Bile duct (tissue), 1 donor: ENCODE results near the genes C2CD2 and ABCG1.

DNA sequence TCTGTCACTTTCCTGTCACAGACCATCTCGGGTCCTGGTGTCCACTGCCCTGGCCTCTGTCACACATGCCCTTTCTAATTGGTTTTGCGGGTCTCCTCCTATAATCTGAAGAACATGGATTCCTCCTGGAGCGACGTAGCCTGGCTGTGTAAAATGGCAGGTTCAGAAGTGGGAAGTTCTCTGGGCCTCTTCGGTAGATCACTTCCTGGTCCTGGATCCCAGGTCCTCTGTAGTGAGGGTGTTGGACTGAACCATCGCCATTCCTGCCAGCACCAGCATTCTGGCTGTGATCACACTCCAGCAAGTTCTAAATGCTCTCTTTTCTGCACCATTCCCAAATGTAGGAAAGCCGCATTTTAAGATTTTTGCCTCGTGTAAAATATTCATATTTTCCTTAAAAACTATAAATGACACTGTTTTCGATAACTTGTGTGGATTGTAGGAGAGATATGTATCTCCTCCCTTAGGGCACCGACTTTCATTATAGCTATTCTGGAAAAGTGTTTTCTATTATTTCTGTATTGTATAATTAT, 967 bp downstream of the FAM3B start:
- PRO-cap, result unidirectional peak, minus-strand start at position 155 of the sequence

- PRO-cap, result bidirectional peak, plus-strand start at chr21:41362565, minus-strand start at chr21:41362428
Observed at GRCh38 chr21:41362176-41363093, 608 bp downstream of the MX2 start.

- PRO-cap, result no peak
Observed at GRCh38 chr21:41368465-41368735, 6.6 kb downstream of the MX2 start.

DNA sequence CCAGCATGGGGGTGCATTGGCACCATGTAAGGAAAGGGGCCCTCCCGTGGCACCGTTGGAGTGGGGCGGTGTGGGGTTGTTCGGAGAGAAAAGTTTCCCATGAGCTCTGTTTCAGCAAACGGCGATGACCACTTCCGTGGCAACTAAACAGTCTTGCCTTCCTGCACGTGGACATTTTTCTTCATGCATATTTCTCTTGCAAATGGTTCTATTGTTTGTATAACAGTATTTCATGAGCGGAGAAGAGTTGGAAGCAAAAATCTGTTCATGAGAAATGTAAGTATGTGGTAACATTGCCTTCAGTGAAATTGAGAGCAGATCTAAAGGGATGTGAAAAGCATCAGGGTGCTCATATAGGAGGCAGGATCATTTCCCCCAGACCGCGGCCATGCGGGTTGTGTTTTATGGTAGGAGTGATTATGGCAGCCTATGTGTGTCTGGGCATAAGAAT, 8.6 kb downstream of the MX2 start:
- PRO-cap, result no peak

DNA sequence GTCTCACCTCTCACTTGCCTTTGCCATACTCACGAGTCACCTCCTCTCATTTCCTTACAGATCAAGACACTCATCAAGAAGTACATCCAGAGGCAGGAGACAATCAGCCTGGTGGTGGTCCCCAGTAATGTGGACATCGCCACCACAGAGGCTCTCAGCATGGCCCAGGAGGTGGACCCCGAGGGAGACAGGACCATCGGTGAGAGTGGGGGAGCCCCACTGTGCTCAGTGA, 14.7 kb downstream of the MX1 start:
- PRO-cap, result no peak

GRCh38 chr21:41498921-41499122, 9.1 kb downstream of the TMPRSS2 start:
- PRO-cap, result no peak

DNA sequence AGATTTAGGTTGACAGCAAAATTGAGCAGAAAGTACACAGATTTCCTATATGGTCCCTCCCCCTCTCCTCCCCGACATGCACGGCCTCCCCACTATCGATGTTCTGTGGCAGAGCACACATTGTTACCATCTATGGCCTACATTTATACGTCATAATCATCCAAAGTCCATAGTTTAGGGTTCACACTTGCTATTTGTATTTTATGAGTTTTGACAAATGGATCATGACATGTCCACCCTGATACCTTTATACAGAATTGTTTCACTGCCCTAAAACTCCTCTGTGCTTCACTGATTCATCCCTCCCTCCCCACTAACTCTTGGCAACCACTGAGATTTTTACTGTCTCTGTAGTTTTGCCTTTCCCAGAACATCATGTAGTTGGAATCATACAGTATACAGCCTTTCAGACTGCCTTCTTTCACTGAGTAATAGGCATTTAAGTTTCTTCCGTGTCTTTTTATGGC, 66.4 kb upstream of the TMPRSS2 start:
- PRO-cap, result no peak

GRCh38 chr21:41664921-41665449, 101.9 kb downstream of the RIPK4 start:
- PRO-cap, result no peak

- PRO-cap, result bidirectional peak, plus-strand start at chr21:41678648, minus-strand start at chr21:41678435
Observed at GRCh38 chr21:41678198-41678827, 88.5 kb downstream of the RIPK4 start.

GRCh38 chr21:41726692-41727348, 40.0 kb downstream of the RIPK4 start:
- PRO-cap, result no peak

GRCh38 chr21:41751356-41752347, 15.2 kb downstream of the RIPK4 start:
- PRO-cap, result no peak

DNA sequence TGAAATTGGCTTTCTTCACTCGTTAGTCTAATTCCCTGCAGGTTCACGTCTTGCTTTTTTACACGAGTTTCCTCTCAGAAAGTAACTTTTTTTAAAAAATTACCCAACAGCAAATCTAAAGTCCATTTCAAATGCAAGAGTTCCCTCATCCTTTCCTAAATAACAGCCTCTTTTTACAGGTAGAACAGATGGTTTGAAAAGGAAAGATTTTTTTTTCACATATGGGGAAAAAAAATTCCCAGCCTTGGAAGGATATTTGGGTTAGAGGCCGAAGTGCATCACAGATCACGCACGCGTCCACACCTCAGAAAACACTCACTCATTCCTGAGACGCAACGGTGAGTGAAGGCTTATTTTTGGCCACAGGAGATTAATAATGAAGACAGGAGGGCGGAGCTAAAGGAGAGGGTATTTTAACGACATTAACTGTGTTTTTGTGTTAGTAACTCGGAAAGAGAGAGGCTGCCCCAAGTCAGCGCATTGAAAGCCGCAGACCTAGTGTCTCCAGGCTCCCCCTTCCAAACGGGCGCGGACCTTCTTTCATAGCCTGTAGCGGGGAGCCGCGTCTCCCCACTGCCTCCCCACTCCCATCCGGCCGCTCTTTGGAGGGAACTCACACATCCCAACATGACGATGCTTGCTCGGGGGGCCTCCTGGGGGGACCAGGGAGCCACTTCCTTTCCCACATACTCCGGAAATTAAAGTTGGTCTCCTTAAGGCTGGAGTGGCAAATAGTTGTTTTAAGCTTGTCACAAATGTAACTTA, 1.0 kb upstream of the RIPK4 start:
- PRO-cap, result unidirectional peak, plus-strand start at position 439 of the sequence; unidirectional peak, minus-strand start at position 604 of the sequence

DNA sequence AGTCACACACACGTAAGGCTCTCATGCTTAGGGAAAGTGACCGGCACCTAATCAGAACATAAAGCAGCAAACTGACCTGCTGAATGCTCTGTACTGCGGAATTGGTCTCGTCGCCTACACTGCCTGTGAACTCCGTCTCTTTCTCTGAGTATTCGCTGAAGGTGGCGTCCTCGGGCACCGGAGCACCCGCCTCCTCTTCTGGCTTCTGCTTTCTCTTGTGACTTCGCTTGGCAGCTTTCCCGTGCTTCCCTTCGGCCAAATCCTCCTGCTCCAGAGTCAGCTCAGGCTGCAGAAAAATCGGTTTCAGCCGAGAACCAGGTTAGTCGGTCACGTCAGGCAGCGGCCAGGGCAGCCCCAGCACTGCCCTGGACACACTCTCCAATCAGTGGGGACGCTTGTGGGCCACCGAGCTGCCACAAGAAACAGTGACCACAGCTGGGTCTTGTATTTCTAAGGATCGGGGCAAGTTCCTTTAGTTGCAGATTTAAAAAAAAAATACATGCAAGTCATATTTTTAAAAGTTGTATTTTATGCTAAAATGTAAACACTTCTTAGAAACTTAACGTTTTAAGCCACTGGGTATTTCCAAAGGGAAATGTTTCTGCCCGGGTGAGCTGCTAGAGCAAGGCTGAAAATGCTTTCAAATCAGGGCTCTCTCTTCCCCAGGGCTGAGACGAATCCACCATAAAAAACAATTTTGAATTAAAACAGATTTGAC, 35.9 kb upstream of the RIPK4 start:
- PRO-cap, result no peak

- PRO-cap, result no peak
Observed at GRCh38 chr21:41951753-41952709, 1.8 kb downstream of the C2CD2 start.

DNA sequence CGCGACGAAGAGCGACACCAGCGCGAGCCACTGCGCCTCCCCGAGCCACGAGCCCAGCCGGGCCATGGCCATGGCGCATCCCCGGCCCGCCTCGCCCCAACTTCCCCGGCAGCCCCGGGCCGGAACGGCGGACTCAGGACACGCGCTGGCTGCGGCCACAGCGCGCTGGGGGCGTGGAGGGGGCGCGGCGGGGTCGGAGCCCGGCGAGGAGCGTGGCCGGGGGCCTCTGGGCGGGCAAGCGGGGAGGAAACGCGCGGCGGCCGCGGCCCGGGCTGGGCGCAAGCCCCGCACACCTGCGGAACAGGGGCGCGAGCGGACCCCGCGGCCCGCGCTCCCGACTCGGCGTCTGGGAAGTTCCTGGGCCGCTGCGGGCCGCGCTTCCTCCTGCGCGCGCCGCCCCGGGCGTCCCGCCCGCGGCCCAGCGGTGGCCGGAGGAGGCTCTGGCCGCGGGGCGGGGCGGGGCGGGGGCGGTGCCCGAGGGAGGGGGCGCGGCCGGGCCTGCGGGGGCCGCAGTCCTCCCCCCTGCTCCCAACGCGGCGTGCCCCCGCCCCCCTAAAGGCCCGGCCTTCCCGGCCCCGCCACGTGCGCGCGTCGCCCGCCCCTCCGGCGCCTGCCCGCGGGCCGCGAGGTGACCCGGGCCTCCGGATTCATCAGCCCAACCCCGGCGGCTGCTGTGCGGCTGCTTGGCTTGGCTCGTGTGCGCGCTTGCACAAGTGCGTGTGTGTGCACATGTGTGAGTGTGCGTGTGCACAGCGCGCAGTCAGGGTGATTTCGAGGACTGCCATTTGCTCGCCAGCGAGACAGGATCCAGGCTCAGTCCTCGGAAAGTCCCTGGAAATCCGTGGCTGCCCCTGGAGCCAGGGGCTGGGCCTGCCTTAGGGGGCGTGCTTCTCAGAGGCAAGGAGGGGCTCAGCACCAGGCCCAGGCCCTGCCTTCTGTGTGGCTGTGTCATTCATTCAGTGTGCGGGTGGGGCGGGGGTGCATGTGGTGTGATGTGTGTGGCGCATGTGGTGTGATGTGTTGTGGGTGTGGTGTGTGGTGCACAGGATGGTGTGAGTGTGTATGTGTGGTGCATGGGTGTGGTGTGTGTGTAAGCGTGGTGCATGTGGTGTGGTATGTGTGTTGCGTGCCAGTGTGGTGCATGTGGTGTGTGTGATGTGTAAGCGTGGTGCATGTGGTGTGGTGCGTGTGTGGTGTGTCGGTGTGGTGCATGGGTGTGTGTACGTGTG, at the start of gene C2CD2:
C2CD2 (minus strand) TSS at position 442 of the 1,229 bp plus-strand sequence.
- PRO-cap, result bidirectional peak, plus-strand start at position 638 of the sequence, minus-strand start at position 409 of the sequence; bidirectional peak, plus-strand start at position 785 of the sequence, minus-strand start at position 780 of the sequence

GRCh38 chr21:42000173-42000892, 9.8 kb downstream of the ZBTB21 start:
- PRO-cap, result no peak

- PRO-cap, result no peak
Observed at GRCh38 chr21:42000893-42001465, 9.2 kb downstream of the ZBTB21 start.

GRCh38 chr21:42061340-42061988, 9.7 kb upstream of the UMODL1 start:
- PRO-cap, result no peak

DNA sequence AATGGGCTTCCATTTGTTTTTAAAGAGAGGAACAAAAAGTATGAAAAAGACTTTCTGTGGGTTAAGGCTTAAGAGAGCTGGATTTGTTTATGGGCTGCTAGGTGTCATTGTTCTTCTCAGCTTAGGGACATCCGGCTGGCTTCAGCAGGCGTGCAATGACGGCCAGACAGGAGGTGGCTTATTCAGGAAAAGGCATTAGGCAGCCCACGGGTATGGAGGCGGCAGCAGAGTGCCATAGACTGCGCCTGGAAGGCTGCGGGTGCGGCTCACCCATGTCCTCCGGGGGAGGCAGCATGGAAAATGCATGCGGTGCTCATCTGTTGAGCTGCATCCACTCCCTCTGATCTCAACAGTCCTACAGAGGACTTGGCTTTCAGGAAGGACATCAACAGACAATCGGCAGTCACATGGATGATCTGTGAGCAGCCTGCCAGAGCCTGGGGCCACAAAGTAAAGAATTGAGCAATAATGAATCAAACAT, 42.8 kb downstream of the UMODL1 start:
- PRO-cap, result unidirectional peak, minus-strand start at position 348 of the sequence

GRCh38 chr21:42218413-42219623, at the start of gene ABCG1:
Gene ABCG1, plus strand, starts transcription at chr21:42219140.
- PRO-cap, result unidirectional peak, plus-strand start at chr21:42219147